SK-N-DZ (cell line): ENCODE results near the gene DCDC2C.

DNA sequence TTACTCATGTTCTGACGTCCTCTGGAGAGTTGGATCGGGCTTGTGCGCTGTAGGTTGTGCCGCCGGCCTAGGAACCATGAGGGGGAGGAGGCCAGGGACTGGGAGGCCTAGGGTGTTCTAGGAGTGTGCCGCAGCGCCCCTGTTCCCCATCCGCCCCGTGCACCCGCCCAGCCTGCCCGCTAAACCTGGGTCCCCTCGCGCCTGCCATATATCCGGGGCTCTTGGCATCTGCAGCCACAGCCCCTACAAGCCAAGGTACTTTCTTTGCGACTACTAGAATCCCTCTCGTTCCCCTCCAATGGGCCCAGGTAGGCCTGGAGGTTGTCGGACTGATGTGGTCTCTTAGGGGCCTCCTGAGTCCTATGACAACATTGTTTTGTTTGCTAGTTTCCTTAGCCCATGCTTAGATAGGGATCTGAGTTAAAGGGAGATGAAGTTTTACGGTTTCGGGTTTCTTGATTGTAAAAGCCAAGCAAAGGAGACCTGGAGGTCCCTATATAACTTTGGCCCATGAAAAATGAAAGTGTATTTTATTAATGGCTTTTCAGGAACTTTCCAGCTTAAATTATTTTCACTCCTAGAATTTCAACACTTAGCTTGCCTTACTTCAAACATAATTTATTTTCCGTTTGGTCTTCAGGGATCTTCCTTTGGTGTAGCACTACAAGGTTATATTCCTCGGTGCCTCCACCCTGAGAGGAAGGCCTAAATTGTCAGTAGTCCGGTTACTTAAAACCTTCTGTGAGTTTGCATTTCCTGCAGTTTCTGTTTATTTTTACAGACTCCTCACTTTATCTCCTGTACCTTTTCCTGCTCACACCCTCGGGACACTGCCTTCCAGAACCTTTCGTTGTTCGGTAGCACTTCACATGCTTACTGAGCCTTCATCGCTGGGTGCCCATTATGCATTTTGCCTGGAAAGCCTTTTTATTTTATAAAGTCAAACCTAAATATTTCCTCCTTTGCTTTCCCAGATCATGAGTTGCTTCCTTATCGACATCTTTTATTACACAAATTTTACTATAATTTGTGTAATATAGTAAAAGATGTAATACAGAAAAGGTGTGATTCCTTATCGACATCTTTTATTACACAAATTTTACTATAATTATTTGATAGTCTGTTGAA, 641 bp downstream of the ACP1 start:
RAMPAGE:
- cytosol, long total RNA: no peak
- nucleus, long total RNA: no peak

RAMPAGE:
- cytosol, long total RNA: no peak
- nucleus, long total RNA: no peak
Measured at GRCh38 chr2:286693-287499, 995 bp downstream of the ALKAL2 start.

GRCh38 chr2:355918-356901, 68.3 kb upstream of the ALKAL2 start:
RAMPAGE:
- cytosol, long total RNA: no peak
- nucleus, long total RNA: no peak

DNA sequence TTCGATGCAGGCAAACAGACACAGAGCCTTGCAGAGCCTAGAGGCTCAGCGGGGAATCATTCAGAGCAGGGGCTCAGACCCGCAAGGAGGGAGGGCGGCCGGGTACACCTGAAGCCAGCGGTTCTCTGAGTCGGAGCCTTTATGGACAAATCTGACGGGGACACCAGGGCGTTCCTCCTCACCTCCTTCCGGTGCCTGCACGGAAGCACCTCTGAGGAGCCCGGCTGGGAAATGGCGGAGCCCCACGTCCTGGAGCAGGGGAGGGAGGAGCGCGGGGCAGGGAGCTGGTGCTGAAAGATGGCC, 193.5 kb upstream of the ALKAL2 start:
RAMPAGE:
- cytosol, long total RNA: no peak
- nucleus, long total RNA: no peak

DNA sequence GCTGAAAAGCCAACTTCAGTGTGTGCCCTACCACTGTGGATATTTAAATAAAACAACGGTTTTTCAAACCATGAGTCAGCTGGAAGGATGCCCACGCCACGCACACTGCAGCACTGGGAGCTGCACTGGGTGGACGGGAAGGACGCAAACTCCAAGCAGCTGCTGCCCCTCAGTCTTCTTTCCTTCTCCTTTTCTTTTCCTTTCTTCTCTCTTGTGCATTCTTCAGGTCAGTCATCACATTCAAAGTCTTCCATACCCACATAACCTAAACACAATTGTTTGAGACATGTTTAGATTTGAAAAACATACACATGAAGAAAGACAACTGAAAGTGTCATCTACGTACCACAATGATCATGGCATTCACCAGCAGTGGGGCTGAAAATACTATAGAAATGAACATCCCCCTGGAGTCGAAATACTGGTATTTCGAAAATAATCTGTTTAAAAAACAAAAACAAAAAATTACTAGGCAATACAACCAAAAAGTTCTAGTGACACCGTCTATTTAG, 7.7 kb downstream of the TMEM18 start:
RAMPAGE:
- cytosol, long total RNA: no peak
- nucleus, long total RNA: no peak

DNA sequence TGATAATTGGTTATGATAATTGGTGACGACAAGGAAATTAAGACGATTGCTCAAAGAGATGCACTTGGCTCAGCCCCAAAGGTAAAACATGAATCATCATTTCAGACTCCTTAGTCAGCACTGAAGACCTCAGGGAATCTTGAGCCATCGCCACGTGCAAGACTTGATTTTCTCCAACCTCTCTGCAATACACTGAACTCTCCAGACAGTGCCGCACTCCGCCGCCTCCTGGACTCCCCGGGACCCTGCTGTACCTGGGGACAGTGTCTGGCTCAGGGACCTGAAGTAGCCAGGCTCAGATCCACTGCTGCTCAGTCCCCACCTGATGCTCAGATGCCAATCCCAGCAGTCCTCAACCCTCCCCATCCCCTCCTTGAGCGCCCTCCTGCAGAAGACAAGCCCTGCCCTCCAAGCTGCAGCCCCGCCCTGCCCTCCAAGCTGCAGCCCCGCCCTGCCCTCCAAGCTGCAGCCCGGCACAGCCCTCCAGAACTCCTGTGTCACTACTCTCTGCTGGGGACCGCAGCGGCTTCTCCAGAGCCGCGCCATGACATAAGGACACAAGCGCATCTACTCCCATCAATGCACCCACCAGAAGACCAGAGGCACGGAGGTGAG, 1.1 kb downstream of the TMEM18 start:
RAMPAGE:
- cytosol, long total RNA: no peak
- nucleus, long total RNA: no peak

GRCh38 chr2:1211090-1211576, 202.1 kb upstream of the TPO start:
RAMPAGE:
- cytosol, long total RNA: no peak
- nucleus, long total RNA: no peak

GRCh38 chr2:1415896-1416309, 2.6 kb downstream of the TPO start:
RAMPAGE:
- cytosol, long total RNA: no peak
- nucleus, long total RNA: no peak

RAMPAGE:
- cytosol, long total RNA: no peak
- nucleus, long total RNA: no peak
Measured at GRCh38 chr2:1564294-1564797, 151.1 kb downstream of the TPO start.

DNA sequence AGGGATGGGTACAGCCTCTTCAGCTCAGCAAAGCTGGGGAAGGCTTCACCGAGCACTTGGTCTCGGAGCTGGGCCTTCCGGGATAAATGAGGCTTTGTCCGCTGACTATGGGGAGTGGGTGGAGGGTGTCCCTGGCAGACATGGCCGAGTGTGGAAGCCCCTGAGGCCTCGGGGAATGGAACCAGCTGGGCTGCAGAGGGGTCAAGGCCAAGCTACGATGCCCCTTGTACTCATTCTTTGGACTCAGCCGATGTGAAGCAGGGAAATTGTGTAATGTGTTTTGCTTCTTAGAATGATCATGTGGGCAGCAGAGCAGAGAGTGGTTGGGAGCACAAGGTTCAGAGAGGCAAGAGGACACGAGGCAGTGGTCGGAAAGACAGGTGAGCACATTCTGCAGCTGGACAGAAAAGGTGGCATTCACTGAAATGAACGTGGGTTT, 142.7 kb downstream of the PXDN start:
RAMPAGE:
- cytosol, long total RNA: no peak
- nucleus, long total RNA: no peak

RAMPAGE:
- cytosol, long total RNA: no peak
- nucleus, long total RNA: no peak
Measured at GRCh38 chr2:1640501-1641157, 103.7 kb downstream of the PXDN start.

DNA sequence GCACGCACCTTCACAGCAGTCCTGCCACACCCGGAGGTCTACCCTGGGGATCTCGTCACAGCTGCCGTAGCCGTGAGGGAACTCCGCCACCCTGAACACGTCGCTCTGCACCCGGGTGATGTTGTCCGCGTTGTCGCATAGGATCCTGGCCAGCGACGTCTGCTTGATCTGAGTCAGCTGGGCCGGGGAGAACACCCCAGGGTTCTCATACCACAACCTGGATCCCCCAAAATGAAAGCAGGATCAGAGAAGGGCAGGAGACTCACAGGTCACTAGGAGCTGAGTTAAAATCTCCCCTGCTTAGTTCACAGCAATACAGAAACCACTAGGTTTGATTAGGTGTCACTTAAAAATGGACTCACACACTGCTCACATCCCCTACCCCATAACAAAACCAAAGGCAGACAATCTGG, 100.9 kb downstream of the PXDN start:
RAMPAGE:
- cytosol, long total RNA: no peak
- nucleus, long total RNA: no peak

DNA sequence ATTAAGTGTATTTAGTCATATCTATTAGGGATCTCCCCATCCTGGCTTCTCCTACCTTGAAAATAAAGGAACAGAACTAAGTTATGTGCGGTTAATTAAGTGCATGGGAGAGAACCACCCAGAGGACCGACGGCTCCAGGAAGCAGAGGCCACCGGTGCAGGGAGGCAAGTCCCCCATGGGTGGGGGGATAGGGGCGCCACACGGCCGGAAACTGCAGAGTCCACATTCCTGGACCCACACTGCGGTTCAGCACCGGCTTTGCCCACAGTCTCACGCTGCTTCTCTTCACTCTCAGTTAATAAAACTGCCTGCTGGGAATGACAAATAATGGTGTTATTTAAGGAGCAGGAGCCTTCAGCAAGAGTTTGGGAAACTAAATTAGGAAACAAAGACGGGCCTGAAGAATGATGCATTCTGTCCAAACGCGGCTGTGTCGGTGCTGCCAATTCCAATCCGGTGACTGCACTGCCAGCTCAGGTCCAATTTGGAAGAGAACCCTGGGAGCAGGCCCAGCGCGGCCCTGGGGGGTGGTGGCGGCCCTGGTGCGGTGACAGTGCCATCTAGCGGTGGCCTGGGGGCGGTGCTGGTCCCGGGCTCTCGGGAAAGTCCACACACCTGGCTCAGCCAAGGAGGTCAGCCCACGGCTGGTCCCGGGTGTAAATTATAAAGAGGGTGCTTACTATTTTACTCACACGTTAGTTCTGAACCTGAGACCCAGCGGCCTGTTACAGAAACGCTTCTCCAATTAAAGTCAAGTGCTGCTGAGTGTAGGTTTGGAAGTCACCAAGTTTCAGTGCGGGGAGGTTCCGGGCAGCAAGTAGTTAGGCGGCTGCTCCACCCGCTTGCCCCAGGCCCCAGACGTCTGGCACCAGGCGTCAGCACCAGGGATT, 73.1 kb upstream of the PXDN start:
RAMPAGE:
- cytosol, long total RNA: no peak
- nucleus, long total RNA: no peak

GRCh38 chr2:1871165-1871637, 126.9 kb upstream of the PXDN start:
RAMPAGE:
- cytosol, long total RNA: no peak
- nucleus, long total RNA: no peak

DNA sequence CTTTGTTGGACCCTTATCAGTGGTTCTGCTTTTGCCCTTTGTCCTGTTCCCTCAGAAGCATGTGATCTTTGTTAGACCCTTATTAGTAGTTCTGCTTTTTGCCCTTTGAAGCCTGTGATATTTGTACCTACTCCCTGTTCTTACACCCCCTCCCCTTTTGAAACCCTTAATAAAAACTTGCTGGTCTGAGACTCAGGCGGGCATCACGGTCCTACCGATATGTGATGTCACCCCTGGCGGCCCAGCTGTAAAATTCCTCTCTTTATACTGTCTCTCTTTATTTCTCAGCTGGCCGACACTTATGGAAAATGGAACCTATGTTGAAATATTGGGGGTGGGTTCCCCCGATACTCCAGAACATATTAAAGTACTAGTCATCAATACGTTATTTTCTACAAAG, 3.8 kb downstream of the ADI1 start:
RAMPAGE:
- cytosol, long total RNA: no peak
- nucleus, long total RNA: no peak

DNA sequence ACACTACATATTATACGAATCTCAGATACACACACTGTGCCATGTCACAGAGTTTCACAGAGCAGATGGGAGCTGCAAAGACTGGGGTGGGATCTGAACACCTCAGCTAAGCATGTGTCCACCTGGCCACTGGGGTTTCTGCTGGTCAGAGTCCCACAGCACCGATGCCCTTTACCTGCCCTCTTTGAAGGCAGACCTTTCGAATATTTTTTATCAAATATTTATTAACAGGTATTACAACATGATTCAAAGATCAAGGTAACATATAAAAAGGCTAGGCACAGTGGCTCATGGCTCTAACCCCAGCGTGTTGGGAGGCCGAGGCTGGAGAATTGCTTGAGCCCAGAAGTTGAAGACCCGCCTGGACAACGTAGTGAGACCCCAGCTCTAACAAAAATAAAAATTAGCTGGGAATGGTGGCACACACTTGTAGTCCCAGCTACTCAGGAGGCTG, 17.9 kb upstream of the ADI1 start:
RAMPAGE:
- cytosol, long total RNA: no peak
- nucleus, long total RNA: no peak

DNA sequence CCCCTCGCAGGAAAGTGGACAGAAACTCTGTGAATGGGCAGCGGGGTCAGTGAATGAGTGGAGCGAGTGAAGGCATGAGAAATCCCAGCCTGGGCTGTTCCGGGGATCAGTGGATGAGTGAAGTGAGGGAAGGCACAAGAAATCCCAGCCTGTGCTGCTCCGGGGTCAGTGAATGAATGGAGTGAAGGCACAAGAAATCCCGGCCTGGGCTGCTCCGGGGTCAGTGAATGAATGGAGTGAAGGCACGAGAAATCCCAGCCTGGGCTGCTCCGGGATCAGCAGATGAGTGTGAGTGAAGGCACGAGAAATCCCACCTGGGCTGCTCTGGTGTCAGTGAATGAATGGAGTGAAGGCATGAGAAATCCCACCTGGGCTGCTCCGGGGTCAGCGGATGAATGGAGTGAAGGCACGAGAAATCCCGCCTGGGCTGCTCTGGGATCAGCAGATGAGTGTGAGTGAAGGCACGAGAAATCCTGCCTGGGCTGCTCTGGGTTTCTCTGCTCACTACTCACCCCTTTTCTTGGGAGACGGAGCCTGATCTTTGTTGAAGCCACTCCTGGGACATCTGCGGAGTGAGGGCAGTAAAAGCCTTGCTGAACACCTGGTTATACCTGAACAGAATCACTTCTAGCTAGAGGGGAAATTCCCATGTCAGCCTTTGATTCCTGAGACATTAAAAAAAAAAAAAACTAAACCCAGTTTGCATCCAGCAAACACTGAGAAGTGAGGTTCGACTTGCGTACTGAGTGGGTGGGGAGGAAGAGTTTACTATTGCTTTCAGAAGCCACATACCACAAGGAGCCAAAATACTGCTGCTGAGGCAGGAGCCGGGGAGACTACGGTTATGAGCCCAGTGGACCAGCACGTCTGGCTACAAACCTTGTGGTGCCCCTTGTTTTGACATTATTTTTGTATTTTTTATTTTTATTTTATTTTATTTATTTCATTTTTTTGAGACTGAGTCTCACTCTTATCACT, 2.4 kb downstream of the COLEC11 start:
RAMPAGE:
- cytosol, long total RNA: no peak
- nucleus, long total RNA: no peak

GRCh38 chr2:3626280-3626788, 31.4 kb downstream of the COLEC11 start:
RAMPAGE:
- cytosol, long total RNA: no peak
- nucleus, long total RNA: no peak

RAMPAGE:
- cytosol, long total RNA: no peak
- nucleus, long total RNA: no peak
Measured at GRCh38 chr2:3703352-3704037, at the start of gene DCDC2C. TSS of gene DCDC2C (plus strand) at chr2:3703575.

RAMPAGE:
- cytosol, long total RNA: no peak
- nucleus, long total RNA: no peak
Measured at GRCh38 chr2:4672952-4673385, 969.6 kb downstream of the DCDC2C start.